Endometrial microvascular endothelial cells (primary cell): Measurements from ENCODE around the genes OCRL, SASH3 and ARHGAP36.

- RAMPAGE, long total RNA, result no peak
Measured at GRCh38 chrX:124194234-124194712, 138.2 kb upstream of the TEX13D start.

GRCh38 chrX:125206060-125206678, 113.5 kb upstream of the TEX13C start:
- RAMPAGE, long total RNA, result no peak

DNA sequence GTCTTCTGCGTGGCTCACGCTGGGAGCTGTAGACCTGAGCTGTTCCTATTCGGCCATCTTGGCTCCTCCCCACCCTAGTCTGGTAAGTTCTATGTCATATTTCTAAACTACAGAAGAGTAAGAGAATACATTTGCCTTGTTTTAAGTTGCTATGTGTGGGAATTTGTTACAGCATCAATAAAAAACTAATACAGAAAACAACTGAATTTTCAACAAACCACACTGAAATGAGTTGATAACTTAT, 56.1 kb downstream of the DCAF12L2 start:
- RAMPAGE, long total RNA, result no peak

- RAMPAGE, long total RNA, result start-site peak on the plus strand at chrX:129540248-129540302, 60 and 63 reads in 2 replicates
Measured at GRCh38 chrX:129540076-129540610, at the start of gene OCRL. Gene OCRL (plus strand): TSS chrX:129540259.

DNA sequence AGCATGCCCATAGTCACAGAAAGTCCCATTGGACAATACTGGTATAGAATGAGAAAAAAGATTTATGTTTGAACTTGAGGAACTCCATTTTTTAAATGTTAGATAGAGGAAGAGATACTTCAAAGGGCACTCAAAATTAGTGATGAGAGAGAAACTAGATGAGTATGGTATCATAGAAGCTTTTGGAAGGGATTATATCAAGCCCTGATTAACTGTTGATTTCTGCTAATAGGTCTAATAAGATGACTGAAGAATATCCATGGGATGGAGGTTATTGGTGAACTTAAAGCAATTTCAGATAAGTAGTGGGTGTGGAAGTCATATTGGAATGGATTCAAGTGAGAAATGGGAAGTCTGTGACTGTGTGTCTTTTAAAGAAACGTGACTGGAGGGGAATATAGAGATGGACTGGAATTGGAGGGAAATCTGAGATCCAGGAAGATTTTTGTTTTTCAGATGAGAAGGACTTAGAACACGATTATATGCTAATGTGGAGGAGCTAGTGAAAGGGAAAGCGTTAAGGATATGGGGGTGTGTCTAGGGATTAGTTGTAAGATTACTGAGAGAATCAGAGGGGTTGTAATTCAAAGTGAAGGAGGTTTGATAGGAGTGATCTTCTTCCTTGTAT, 13.1 kb downstream of the OCRL start:
- RAMPAGE, long total RNA, result no peak

DNA sequence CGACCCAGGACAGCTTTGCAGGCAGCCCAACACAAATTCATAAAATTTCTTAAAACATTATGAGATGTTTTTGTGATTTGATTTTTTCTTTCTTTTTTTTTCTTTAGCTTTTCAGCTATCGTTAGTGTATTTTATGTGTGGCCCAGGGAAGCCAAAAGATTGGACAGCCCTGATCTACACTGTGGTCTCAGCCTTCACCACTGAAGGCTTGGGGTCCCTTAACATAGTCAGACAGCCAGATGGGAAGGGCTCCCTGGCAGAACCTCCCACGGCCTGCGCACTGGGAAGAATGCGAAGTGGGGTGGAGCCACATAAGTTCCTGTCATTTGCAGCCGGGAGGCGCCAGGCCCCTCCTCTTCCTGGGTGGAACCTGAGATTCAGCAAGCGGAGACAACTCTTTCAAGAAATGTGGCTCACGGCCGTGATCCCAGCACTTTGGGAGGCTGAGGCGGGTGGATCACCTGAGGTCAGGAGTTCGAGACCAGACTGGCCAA, 50.9 kb downstream of the APLN start:
- RAMPAGE, long total RNA, result no peak

GRCh38 chrX:129701778-129702265, 37.0 kb upstream of the XPNPEP2 start:
- RAMPAGE, long total RNA, result no peak

DNA sequence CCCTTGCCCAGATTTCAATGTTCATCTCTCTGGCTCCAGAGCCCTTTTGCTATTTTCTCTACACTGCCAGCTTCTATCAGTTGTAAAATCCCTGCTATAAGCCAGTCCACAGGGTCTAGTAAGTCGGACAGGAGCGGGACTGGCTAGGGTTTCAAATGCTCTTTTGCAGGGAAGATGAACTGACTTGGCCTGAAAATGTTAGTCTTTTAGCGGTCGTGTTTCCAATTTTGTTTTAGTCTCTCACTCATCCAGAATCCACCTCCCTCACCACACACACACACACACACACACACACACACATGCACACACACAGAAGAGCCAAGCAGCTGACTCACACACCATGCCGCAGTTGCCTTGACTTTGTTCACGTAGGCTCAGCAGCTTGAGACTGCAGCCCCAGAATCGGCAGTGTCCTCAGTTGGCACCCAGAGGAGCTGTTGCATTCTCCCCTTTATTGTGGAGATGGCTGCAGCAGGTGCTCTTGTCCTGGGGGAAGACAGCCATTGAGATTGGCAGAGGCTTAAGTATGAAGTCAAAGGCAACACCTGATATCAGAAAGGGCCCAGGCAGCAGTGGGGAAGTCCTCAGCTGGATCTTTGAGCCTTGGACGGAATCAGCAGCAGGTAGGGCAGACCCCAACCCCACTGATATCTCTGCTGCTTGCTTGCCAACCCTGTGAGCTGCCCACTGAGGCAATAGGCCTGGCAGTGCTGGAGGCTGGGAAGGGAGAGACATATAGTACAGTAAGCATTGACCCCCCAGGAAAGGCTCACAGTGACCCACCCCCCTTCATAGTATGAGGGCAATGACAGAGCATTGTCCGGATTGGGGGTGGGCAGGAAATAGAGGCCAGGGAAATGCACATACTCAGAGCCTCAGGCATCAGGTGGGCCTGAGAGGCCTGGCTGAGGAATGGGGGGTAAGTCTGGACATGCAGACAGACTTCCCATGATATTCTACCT, 20.8 kb upstream of the XPNPEP2 start:
- RAMPAGE, long total RNA, result no peak

DNA sequence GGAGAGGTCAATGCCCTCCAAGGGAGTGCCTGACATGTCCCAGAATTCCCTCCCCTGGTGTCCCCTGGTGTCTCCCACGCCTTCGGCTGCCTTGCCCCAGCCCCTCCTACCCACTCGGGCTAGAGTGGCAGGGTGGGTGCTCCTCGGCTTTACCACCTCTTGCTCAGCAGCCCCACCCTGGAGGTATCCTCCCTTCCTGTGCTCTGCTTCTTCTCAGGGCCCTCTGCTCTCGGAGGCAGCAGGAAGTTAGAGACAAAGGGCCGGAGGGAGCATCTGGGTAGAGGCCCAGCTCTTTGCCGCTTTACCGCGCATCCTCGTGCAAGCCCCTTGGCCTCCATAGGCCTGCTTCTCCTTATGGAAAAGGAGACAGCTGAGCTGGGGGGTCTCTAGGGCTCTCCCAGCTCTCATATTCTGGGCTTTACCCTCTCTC, 17.1 kb downstream of the XPNPEP2 start:
- RAMPAGE, long total RNA, result no peak

DNA sequence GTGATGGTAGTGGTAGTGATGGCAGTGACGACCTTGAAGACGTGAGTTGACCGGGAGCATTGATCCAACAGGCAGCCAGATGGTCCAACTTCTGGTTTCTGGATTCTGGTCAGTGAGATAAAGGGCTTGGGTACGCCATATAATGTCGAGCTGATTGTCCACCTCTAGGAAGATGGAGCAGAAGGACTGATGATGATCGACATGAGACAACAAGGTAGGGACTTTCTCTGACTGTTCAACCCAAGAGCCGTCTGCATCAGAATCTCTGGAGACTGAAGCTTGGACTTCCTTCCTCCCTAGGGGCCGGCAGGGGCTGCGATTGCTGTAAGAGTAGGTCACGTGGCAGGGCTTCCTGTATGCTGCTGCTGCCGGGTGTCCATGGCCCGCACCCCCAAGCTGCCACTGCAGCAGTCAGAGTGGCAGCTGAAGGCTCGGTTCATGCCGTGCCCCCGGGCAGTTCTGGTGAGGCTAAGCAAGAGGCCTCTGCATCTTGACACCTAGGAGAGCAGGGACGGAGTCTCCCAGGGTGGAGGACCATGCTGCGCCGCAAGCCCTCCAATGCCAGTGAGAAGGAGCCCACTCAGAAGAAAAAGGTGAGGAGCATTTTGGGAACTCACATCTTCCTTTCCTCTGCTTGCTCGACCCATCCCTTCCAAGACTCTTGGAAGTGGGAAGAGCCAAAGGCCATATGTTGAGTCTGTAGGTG, at the start of gene SASH3:
Gene SASH3 (plus strand): TSS at position 388 of the 706 bp plus-strand sequence.
- RAMPAGE, long total RNA, result no peak

DNA sequence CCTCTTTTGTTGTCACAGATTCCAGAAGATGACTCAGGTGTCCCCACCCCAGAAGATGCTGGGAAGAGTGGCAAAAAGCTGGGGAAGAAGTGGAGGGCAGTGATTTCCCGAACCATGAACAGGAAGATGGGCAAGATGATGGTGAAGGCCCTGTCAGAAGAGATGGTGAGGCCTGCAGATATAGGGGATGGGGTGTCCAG, 8.6 kb downstream of the SASH3 start:
- RAMPAGE, long total RNA, result no peak

- RAMPAGE, long total RNA, result no peak
Measured at GRCh38 chrX:129842541-129843668, 781 bp downstream of the ZDHHC9 start.

- RAMPAGE, long total RNA, result no peak
Measured at GRCh38 chrX:129979067-129979564, 3.3 kb upstream of the BCORL1 start.

DNA sequence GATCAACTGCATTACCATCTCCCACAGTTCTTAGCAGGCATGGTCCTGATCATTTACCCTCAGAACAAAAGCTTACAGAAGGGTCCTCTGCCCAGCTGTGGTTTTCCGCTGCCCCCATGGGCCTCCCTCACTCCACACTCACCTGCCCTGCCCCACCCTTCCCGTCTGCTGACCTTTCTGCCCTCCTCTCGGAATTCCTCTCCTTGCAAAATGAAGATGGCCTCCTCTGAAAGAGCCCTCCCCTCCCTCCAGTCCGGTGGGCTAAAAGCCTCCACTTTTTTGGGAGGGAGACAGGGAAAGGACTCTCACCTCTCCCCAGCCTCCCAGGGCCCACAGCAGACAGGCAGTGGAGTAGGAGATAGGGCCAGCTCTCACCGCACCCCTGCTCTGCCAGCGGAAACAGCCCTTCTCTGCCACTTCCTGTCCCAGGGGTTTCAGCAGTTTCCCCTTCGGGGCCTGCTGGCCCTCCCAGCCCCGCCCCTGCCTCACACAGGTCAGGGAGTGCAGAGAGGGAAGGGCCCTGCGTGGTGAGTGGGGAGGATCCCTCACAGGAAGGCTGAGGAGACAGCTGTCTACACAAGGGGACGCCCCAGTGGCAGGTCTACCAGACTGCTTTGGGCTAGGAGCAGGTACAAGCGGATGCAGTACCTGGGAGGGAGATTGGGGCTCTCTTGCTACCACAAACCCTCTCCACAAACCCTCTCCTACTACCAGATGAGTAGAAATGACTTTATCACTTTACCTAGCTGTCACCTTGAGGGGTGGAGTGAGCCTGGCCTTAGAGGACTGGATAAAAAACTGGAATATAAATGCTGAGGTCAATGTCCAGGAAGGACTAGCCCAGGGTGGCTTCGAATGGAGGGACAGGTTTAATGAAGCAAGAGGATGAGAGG, 18.2 kb downstream of the ELF4 start:
- RAMPAGE, long total RNA, result no peak

GRCh38 chrX:130095324-130096116, 14.8 kb downstream of the ELF4 start:
- RAMPAGE, long total RNA, result no peak

GRCh38 chrX:130108260-130108952, 1.9 kb downstream of the ELF4 start:
- RAMPAGE, long total RNA, result no peak

- RAMPAGE, long total RNA, result no peak
Measured at GRCh38 chrX:130131549-130131996, 21.3 kb upstream of the ELF4 start.

DNA sequence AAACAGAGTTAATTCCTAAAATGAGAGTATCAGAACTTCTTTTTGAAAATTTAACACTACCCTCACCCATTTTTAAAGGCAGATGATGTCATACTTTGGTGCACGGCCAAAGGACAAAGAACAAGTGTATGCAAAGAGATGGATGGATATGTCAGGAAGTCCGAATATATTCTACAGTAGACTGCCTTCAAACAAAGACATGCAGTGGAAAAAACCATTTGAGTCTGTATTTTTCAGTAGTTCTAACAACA, 2.3 kb downstream of the AIFM1 start:
- RAMPAGE, long total RNA, result no peak

GRCh38 chrX:130827531-130827989, 75.4 kb downstream of the ENOX2 start:
- RAMPAGE, long total RNA, result no peak

- RAMPAGE, long total RNA, result no peak
Measured at GRCh38 chrX:131058096-131058575, at the start of gene ARHGAP36. Gene ARHGAP36 (plus strand): TSS chrX:131058346.